Fibroblast of the aortic adventitia (primary cell): ENCODE measurements around a stretch of chr13.

GRCh38 chr13:113401294-113402196, 37.6 kb upstream of the GRTP1 start:
- CAGE, long polyA plus RNA, result no peak

DNA sequence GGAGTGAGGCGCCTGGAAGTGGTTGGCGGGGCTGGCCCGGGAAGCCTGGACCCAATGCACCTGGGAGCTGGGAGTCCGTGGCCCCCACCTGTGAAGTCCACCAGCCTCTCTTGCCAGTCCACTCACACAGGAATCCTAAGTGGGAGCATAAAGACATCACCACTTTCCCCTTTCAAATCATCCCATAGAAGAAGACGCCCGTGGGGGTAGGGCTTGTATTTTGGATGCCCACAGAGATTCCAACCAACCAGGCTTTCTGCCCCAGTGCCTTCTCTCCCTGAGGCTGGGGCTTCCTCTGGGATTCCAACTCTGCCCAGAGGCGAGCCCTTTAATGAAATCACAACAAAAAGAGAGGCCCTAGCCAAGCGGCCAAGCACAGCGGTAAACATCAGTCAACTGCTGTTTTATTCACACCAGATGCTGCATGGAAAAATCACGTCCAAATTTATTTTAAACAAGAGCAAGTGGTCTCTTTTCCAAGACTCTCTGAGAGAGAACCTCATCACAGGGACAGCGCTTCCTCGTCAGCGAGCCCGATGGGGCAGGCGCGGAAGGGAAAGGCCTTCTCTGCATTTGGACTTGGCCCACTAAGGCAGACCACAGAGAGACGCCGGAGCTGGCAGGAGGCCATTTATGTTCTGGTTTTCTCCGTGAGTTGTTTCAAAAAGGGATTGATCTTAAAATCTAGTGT, 31.6 kb downstream of the ADPRHL1 start:
- CAGE, long polyA plus RNA, result no peak

DNA sequence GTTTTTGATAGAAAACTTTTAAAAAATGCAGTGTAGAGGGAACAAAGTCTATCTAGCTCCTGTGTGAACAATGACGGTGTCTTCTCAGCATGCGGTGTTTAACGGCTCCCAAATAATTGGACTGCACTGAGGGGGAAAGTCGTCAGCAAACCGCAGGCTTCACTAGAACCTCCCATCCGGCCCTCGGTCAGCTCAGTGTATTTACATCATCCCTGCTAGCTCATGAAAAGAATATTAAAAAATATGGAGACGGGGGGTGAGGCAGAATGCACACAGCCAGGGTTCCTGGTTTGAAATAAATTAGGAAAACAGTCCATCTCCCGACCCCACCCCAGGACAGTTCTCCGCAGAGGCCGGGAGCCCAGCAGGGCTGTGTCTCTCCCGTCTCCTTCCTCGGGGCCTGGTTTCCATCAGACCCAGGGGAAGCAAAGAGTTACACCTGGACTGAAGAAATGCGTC, 757 bp upstream of the ADPRHL1 start:
- CAGE, long polyA plus RNA, result no peak

DNA sequence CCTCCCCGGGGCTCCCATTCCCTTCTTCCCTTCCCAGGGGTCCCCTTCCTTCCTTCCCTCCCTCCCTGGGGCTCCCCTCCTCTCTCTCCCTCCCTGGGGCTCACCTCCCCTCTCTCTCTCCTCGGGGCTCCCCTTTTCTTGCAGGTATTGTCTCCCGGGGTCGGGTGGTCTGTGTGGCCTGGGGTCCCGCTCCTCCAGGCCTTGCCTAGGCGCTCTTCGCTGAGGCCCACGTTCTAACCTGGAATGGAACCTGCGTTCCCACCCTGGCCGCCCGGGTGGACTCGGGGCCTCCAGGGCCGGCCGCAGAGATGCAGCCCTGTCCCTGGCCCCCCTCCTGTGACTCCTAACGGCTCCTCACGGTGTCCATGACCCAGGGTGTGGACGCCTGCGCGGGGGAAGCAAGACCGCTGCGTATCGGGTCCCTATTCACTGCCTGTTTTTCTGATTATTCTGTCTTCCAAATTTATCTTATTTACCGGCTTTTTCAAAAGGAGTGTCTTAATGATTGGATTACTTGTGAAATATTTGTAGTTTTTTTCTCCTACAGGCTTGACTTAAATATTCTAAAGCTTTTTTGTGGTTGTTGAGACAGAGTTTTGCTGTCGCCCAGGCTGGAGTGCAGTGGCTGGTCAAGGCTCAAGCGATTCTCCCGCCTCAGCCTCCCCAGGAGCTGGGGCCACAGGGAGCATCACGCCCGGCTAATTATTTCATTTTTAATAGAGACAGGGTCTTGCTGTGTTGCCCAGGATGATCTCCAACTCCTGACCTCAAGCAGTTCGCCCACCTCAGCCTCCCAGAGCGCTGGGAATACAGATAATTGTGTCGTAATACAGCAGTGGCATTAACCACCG, 845 bp downstream of the TMCO3 start:
- CAGE, long polyA plus RNA, result no peak

- CAGE, long polyA plus RNA, result no peak
Observed at GRCh38 chr13:113548033-113548752, 36.4 kb upstream of the TFDP1 start.

DNA sequence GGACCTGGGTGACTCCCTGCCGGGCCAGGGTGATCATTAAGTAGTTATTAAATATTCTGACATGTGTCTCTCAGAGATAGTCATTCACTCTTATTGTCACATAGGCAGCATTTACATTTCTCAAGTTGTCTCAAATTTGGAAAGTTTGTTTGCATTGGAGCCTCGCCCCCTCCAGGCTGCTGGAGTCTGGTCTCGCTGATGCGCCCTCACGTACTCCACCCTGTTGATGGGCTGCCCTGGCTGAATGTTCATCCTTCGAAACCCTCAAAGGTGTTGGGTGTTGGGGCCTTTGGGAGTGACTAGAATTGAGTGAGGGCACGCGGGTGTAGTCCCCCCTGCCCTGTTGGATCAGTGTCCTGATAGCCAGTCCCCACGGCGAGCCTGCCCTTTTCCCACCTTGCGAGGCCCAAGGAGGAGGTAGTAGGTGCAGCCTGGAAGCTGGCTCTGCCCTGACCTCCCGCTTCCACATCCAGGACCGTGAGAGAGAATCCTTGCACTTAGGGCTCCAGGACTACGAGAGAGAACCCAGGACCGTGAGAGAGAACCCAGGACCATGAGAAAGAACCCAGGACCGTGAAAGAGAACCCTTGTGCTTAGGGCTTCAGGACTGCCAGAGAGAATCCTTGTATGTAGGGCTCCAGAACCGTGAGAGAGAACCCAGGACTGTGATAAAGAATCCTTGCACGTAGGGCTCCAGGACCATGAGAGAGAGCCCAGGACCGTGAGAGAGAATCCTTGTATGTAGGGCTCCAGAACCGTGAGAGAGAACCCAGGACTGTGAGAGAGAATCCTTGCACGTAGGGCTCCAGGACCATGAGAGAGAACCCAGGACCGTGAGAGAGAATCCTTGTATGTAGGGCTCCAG, 15.0 kb downstream of the TFDP1 start:
- CAGE, long polyA plus RNA, result no peak

DNA sequence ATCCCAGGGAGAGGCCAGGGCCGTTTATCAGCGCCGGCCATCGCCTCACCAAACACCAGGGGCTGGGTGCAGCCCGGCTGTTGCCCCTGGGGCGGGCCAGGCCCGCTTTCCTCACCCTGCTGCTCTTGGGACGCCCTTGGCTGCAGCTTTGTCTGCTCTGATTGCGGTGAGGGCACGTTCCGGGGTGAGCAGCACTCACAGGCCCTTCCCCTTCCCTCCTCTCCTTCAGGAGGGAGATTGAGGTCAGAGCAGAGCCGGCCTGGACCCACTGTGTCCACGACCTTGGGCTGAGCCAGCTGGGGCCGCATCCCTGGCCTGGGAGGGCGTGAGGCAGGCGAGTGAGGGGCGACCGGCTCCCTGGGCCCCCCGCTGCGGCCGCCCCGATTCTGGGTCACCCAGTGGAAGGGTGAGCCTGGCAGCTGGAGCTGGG, 285 bp upstream of the ATP4B start:
- CAGE, long polyA plus RNA, result no peak

DNA sequence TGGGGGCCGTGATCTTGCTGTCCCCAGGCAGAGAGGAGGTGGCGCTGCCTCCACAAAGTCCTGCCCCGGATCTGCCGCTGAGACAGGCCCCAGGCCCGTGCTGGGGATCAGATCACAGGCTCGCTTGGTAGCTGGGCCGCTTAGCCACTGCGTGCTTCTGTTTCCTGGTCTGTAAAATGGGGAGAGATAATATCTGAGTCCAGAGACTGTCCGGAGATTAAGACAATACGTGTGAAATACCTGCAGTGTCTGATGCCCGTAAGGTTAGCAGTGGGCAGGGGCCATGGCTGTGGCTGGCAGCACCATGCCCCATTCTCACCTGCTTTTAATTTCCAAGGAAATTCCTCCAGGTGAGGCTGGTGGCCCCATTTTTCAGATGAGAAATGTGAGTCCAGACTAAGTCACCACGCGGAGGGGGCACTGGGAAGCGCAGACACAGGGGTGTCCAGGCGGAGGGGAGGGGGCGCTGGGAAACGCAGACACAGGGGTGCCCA, 3.3 kb downstream of the GRK1 start:
- CAGE, long polyA plus RNA, result no peak

DNA sequence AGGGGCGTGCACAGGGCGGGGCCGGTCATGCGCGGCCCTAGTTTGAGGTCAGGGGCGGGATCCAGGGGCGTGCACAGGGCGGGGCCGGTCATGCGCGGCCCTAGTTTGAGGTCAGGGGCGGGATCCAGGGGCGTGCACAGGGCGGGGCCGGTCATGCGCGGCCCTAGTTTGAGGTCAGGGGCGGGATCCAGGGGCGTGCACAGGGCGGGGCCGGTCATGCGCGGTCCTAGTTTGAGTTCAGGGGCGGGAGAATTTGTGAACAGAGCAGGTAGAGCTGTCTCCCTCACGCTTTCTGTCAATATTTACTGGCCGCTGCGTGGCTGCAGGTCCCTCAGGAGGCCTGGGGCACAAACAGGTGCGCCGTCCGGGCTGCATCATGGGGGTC, 32.8 kb upstream of the TMEM255B start:
- CAGE, long polyA plus RNA, result no peak

- CAGE, long polyA plus RNA, result no peak
Observed at GRCh38 chr13:113817429-113818306, 46.2 kb downstream of the GAS6 start.

DNA sequence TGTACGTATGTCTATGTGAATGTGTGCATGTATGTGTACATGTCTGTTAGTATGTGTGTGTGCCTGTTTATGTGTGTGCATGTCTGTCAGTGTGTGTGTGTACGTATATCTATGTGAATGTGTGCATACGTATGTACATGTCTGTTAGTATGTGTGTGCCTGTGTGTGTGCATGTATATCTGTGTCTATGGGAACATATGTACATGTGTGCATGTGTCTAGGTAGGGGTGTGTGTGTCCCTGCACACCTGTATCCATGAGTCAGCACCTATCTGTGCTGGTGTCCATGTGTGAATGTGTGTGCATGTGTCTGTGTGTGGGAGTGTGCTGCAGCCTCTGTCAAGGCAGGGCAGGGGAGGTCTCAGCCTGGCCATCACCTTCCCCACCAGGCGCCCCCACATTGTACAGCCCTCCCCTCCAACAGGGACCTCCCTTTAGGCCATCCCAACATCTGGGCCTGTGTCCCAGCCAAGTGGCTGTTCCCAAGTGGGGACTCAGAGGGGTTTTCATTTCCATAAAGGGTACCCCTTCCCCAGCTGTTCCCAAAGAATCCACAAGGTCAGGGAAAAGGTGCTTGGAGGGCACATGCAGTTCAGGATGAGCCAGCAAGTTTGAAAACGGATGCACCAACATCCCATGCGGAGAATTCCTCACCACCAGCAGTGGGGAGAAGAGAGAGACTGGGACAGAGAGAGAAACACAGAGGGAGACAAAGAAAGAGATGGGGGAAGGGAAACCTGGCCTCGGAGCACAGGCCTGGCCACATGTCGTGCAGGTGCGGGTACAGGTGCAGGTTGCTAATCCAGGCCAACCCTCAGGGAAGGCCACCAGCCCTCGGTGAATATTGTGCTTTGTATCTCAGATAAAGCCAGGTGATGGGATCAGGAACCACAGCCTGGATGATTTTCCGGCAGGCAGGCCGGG, 4.2 kb downstream of the GAS6 start:
- CAGE, long polyA plus RNA, result no peak

DNA sequence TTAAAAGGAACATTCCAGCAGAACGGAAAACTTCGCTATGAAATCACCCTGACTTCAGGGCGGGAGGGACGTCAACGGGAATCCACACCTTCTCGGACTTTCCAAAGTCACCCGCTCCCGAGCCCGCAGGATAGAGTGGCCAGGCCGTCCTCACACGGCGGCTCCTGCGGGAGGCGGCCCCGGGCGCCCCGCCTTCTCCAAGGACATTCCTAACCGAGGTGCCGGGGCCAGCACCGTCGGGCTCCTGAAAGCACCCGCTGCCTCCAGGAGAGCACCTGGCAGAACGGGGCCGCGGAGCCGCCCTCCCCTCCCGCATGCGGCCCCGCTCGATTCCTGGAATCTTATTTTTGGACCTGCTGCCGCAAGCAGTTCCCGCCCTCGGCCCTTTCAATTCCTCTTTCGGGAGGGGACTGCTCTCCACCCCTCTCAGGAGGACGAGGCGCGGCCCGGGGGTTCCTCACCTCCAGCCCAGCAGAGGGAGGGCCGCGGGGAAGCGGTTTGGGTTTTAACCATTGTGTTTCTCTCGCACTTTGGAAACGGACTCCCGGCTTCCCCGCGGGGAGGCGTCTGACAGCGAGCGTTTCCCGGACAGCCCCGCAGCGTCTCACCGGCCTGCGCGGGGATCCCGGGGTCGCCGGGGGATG, 979 bp downstream of the GAS6 start:
- CAGE, long polyA plus RNA, result no peak

GRCh38 chr13:113928627-113929154, 45.2 kb downstream of the C13orf46 start:
- CAGE, long polyA plus RNA, result no peak

DNA sequence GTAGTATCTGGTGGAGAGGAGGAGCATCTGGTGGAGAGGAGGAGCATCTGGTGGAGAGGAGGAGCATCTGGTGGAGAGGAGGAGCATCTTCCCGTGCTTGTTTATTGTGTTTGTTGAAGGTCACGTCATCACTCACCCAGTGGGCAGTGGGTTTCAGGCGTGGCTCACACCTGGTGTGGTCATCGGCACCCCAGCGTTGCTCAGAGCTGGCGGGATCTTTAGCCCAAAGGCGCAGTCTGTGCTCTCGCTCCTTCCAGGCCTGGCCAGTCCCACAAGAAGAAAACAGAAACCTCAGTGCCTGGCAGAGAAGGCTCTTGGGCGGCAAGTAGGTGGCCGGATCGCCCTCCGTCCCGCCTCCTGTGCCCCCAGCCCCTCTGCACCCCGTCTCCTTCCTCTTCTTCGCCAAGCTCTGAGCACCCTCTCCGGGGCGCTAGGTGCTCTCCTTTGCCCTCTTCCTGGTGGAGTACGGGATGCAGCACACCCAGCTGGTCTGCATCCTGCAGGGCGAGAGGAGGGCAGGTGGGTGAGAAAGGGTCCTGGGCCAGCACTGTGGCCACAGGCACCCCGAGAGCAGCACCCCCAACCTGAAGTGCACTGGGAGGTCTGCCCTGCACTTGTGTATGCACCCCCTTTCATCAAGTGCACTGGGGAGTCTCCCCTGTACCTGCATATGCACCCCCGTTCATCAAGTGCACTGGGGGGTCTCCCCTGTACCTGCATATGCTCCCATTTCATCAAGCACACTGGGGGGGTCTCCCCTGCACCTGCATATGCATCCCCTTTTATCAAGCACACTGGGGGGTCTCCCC, 17.3 kb downstream of the C13orf46 start:
- CAGE, long polyA plus RNA, result no peak

- CAGE, long polyA plus RNA, result no peak
Observed at GRCh38 chr13:114014844-114015986, 41.3 kb upstream of the C13orf46 start.

GRCh38 chr13:114064729-114065050, 67.7 kb downstream of the RASA3 start:
- CAGE, long polyA plus RNA, result no peak

DNA sequence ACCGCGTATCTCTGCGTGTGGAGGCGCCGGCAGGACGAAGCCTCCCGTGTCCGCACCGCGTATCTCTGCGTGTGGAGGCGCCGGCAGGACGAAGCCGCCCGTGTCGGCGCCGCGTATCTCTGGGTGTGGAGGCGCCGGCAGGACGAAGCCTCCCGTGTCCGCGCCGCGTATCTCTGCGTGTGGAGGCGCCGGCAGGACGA, 56.9 kb downstream of the RASA3 start:
- CAGE, long polyA plus RNA, result no peak

DNA sequence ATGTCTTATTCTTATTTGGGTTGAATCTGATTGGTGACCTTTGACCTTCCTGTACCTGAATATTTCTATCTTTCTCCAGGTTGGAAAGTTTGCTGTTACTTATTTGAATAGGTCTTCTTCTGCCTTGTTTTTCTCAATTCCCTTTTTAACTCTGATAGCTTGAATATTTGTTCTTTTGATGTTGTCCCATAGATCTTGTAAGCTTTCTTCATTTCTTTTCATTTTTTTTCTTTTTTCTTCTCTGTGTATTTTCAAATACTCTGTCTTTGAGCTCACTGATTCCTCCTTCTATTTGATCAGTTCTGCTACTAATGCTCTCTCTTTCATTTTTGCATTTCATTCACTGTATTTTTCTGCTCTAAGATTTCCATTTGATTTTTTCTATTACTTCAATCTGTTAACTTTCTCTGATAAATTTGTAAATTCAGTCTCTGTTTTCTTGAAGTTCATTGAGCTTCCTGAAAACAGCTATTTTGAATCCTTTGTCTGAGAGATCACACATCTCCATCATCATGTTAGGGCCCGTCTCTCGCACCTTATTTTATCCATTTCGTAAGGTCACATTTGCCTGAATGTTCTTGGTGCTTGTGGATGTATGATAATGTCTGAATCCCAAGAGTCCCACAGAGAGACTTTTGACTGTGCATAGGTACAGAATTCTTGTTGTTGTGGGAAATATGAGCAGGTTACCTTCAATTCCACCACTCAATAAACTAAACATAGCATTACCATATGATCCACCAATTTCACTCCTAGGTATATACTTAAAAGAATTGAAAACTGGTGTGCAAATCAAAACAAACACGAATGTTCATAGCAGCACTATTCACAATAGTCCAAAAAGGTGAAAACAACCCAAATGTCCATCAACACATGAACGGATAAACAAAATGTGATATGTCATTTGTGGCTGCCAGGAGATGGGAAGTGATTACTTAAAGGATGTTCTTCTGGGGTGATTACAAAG, 38.6 kb downstream of the RASA3 start:
- CAGE, long polyA plus RNA, result no peak

DNA sequence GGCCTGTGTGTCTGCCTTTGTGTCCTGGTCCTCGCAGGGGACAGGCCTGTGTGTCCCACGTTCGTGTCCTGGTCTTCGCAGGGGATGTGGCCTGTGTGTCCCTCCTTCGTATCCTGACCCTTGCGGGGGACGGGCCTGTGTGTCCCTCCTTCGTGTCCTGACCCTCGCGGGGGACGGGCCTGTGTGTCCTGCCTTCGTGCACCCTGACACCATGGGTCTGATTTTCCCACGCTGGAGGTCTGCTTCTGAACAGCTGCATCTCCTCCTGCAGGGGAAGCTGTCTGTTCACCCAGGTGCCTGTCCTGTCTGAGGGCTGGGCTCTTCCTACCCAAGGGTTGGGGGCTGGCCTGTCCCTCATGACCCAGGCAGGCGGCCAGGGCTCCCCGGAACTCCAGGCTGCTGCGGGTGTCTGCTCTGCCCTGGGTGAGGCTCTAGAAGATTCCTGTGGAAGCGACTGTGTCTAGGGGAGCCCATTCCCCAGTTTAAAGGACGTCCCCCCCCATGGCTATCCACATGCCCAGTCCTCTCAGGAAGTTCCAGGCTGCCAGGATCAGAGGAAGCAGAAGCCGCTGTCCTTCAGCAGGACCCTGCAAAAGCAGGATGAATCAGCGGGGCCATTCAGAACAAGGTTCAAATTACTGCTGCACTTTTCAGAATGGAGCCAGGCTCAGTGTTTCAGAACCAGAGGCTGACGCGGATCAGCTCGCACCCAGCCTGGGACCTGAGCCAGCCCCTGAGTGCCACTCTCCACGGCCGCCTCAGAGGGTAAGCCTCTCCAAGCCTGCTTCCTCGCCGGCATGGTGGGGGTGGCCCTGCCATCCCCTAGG, 25.0 kb downstream of the RASA3 start:
- CAGE, long polyA plus RNA, result no peak

- CAGE, long polyA plus RNA, result no peak
Observed at GRCh38 chr13:114166448-114167142, 12.5 kb upstream of the CFAP97D2 start.